H9 (cell line): ENCODE results near the gene TSPAN12.

GRCh38 chr7:116317110-116317859 is 106.9 kb downstream of the TES start:
- PRO-cap = no peak

GRCh38 chr7:116527269-116527521 is 2.4 kb downstream of the CAV1 start:
- PRO-cap = no peak

DNA sequence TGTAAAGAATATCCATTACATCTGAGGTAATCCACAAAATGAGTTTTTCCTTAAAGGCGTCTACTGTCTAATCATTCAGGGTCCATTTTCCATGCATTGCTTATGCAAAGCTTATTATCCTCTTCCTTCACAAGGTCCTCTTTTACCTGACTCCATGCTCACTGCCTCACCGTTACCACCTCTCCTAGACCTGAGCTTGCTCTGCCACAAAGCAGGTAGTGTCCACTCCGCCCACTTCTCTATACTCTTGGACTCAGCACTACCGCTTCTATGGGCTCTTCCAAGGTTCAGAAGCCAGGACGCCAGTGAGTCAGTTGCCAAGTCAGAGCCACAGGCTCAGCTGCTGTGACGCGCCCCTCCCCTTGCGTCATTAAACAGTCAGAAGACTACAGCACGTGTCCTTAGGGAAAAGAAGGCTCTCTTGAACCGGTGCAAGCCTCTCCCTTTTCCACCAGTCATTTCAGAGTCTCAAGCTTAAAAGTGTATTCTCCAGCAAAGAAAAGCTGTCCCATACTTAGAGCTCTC is 41.2 kb upstream of the MET start:
- PRO-cap = no peak

DNA sequence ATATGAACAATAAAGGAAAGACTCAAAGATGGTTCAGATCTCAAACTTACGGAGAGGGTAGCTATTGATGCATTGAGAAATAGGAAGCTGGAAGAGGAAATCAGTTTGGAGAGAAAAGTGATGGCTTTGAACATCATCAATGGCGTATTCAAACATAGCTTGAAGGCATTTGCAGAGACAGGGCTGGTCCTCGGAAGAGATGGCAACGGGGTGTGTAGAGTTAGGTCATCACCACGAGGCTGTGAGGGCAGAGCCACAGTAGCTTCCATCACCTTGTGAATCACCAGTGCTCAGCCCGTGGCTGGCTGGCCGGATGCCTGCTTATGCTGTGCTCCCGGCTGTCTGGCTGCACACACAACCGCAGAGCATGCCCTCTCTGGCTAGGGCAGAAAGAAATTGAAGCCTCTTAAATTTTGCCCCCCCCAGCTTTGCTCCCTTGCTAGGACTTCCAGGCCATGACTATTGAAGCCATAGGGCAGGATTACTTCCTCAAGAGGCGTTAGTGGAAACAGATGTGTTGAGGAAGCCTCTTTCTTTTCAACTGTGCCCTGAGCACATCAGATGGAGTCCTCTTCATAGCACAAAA is 44.6 kb downstream of the MET start:
- PRO-cap = no peak

- PRO-cap = no peak
These were observed 55.1 kb downstream of the MET start for GRCh38 chr7:116726860-116727723.

DNA sequence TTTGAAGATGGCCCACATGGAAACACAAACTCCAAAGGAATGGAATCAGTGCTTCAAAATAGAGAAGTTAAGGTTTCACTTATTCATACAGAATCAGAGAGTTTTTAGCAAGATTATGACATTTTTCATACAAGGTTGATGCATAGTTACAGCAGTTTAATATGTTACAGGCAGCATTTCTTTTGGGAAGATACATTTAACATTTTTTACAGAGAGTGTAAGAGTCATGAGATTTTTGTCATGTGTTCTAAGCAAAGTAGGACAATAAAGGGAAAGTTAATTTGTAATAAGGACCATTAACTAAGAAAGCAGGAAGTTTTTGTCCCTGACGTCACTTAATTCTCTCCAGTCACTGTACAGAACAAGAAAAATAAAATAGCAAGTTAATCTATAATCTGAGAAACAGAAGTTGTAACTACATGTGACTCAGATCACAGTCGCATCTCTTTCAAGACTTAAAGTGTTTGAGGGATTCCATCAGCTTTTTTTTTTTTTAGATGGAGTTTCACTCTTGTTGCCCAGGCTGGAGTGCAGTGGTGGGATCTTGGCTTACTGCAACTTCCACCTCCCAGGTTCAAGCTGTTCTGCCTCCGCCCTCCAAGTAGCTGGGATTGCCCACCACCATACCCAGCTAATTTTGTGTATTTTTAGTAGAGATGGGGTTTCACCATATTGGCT is 49.5 kb upstream of the CAPZA2 start:
- PRO-cap = no peak

- PRO-cap = no peak
These were observed 9.8 kb downstream of the CAPZA2 start for GRCh38 chr7:116872203-116872540.

DNA sequence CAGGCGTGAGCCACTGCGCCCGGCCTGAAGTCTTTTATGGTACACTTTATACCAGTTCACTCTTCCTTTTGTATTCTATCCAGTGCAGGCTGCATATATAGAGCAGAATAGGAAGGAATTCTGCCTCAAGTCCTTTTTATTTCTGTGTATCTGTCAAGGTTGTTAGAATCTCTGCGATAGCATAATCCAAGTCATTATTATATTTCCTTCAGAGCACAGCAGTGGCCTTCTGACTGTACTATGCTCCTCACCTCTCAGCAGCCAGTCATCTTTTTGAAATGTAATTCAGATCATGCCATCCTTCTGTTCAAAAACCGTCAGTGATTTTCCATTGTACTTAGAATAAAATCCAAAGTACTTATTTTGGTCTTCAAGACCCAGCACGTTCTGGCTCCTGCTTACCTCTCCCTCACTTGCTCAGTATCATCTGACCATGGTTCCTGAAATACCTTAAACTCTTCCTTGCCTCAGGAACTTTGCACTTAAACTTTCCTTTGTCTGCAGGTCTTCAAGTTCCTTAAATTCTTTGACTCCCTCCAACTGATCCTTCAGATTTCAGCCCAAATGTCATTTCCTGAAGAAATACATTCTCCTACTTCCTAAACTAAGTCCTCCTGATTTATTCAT is 112.3 kb downstream of the ST7 start:
- PRO-cap = no peak

- PRO-cap = no peak
These were observed 1.3 kb upstream of the WNT2 start for GRCh38 chr7:117323740-117325045.

- PRO-cap = no peak
These were observed 42.8 kb downstream of the CTTNBP2 start for GRCh38 chr7:117830436-117830934.

- PRO-cap = no peak
These were observed 90.6 kb upstream of the CTTNBP2 start for GRCh38 chr7:117963900-117964144.

DNA sequence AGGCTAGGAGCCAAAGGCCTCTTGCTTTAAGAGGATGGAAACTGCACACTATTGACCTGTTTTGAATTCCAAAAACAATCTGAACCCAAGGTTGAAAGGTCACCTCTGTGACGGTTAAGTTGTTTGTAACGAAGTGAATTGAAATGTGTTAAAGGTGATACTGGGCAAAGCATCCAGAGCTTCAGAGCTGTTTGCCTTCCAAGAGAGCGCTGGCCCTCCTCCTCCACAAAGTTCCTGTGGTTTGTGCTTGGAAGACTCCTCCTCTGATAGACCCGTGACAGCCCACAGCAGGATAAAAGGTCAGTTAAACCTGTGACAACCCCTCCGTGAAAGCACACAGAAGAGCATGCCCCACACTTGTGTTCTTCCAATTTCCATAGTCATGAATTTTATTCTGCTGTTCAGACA is 133.8 kb upstream of the CTTNBP2 start:
- PRO-cap = no peak

DNA sequence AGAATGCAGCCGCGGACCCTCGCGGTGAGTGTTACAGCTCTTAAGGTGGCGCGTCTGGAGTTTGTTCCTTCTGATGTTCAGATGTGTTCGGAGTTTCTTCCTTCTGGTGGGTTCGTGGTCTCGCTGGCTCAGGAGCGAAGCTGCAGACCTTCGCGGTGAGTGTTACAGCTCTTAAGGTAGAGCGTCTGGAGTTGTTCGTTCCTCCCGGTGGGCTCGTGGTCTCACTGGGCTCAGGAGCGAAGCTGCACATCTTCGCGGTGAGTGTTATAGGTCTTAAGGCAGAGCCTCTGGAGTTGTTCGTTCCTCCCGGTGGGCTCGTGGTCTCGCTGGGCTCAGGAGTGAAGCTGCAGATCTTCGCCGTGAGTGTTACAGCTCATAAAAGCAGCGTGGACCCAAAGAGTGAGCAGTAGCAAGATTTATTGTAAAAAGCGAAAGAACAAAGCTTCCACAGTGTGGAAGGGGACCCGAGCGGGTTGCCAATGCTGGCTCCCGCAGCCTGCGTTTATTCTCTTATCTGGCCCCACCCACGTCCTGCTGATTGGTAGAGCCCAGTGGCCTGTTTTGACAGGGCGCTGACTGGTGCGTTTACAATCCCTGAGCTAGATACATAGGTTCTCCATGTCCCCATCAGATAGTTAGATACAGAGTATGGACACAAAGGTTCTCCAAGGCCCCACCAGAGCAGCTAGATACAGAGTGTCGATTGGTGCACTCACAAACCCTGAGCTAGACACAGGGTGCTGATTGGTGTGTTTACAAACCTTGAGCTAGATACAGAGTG is 322.4 kb upstream of the KCND2 start:
- PRO-cap = no peak

- PRO-cap = bidirectional peak, plus-strand start at chr7:120857760, minus-strand start at chr7:120857633; bidirectional peak, plus-strand start at chr7:120858090, minus-strand start at chr7:120858083; bidirectional peak, plus-strand start at chr7:120858206, minus-strand start at chr7:120858137
These were observed at the start of gene TSPAN12 for GRCh38 chr7:120857513-120858766. Gene TSPAN12 (minus strand): TSS chr7:120858144.

DNA sequence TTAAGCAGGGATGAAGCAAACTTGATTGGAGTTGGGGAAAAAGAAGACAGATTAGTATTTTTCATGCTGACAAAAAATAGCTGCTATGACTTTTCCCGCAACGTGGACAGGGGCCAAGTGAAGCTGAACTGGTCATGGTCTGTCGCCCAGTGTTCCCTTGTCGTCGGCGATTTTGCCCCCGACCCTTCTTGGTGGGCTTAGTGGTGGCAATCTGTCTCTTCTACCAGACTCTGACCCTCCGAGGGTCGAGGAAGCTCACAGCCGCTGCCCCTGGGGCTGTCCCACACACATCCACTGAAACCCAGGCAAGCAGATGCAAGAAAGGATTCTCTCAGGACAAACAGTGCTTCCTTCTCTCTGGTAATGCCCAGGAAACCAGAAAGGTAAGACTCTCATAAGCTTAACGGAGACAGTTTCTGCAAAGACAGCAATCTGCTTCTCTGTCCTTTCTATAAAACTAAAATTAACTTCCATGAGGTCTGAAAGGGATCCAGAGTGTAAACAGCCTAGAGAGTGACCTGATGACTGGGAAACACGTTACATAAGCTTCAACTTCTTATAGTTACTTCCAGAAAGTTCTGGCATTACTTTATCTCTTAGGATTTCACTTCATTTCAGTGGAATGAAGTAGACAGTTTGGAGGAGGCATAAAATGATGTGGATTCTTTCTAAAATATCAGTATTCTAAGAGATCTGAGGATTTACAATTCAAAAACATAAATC is 1.1 kb downstream of the CPED1 start:
- PRO-cap = no peak

DNA sequence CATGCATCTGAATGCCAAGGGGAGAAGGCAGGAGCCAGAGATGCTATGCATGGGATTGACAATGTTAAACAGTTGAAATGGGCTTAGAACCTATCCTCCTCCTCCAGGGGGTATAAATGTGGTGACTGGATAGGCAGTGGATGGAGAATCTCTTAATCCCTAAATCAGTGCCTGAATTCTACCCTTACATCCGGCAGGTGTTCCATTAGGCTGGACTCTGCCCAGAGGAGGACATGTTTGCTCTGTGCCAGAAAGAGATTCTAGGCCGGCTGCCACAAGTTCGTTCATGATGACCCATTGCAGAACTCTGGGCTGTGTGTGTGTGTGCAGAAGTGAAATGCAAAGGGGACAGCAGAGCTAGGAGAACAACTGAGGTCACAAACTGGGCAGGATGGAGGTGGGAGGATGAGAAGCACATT is 15.7 kb downstream of the CPED1 start:
- PRO-cap = no peak

DNA sequence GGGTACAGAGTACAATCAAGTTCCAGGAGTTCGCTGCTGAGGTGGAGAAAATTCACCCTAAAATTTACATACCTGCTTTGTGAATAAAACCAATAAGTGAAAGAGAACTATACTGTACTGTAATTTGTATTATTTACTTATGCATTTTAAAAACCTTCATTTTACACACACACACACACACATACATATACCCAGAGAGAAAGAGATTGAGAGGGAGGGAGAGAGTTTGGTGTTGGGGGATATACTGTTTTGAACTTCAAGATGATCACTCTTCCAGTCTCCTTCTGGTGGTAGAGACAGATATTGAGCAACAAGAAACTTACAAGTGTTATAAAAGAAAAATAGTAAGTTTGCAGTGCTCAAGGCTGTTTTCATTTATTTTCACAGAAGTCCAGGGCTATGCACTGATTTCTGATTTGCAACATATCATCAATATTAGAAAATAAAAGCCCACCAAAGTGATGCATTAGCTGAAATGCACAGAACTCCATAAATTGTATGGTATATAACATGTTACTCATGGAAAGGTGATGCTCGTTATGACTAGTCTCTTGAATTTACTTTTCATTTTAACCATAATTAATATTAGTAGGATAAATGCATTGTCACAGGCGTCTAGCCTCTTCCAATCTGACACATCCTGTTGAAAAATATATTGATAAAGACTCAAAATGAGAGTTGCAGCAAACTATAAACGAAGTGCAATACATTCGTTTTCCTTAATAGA is 92.2 kb downstream of the CPED1 start:
- PRO-cap = no peak

DNA sequence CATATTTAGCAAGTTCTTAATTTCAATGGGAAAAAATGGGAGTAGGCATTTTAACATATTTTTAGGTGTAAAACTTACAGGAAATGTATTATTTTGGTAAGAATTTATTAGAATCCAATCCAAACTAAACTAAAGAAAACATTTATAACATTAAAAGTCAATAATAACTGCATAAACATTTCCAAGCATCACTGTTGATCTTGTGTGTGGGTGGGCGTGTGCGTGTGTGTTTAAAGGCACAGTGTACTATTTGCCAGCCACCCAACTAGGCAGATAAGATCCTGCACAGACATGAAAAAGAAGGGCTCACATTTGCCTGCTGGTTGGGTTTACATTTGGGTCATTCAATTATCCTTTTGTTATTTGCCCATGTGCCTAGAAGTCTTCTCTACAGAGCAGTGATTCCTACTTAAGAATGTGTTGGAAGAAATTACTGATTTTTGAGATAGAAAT is 31.0 kb upstream of the WNT16 start:
- PRO-cap = no peak

DNA sequence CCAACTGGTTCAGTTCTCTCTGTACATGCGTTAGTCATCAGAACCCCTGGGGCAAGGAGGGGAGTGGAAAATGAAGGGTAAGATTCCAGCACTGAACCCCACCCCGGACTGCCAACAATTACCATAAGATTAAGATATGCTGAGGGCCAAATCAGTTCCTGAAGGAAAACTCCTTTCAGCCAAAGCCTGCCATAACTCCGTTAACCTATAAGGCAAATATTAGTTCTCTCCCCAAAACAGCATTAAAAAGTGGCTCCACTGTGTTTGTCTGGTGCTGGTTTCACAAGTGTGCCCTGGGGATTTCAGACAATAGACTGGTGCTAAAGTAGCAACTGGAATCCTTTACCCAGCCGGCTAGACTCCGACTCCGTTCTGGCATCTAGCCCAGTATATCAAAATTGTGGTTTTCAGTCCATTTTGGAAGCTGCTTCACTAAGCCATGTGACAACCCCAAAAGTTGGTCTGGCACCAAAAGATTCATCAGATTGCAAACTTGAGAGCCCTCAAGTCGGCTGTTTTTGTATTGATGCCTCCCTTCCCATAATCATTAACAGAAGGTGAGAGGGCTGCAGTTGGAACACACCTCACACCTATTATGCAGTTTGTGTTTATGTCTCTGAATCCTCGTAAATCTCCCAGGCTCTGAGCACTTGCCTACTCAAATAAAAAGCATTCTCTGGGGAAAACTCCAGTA is 15.1 kb upstream of the WNT16 start:
- PRO-cap = no peak

GRCh38 chr7:121329911-121330746 is 1.3 kb downstream of the WNT16 start:
- PRO-cap = unidirectional peak, minus-strand start at chr7:121330244